CMK (cell line): ENCODE results near the genes NR4A1 and KRT5.

DNA sequence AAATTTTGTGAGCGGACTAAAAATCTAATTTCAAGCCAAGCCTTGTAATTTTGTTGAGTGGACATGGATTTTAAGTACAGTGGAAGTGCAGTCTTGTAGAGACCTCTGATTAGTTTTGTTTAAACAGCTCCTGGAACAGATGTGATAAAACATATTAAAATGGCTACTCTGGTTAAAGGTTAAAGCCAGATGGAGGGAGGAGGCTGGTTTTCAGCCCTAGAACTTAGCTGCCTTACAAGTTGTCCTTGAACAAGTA is 2.9 kb downstream of the ACVR1B start:
- RRBS: no CpG with 5 or more reads among the region's 1 CpG

- RRBS: 4% methylated on average over 10 of the region's 50 CpGs
Observed at GRCh38 chr12:52007401-52008440, 975 bp downstream of the TAMALIN start.

GRCh38 chr12:52022998-52023268 is 16.2 kb downstream of the TAMALIN start:
- RRBS: no CpG with 5 or more reads among the region's 17 CpGs

DNA sequence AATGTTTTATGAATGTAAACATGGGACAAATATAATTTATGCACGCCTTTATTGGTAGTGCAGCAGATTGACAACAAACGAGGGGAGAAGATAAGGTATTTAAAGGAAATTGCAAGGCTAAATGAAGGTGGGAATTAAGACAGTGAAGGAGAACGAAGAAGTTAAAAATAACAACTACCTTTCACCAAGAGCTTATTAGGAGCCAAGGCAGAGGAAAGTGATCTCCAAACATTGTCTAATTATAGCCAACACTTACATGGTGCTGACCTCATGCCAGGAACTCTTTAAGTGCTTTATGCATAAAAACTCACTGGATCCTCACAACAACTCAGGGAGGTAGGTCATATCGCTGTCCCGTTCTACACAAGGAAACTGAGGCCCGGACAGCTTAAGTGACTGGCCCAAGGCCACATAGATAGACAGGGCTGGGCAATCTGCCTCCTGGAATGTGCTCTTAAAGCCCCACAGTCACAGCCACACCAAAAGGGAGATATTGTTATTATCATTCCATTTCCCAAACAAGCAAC is 19.5 kb downstream of the TAMALIN start:
- RRBS: no CpG with 5 or more reads among the region's 6 CpGs

- RRBS: no CpG with 5 or more reads among the region's 9 CpGs
Observed at GRCh38 chr12:52026953-52027515, 20.3 kb downstream of the TAMALIN start.

GRCh38 chr12:52041632-52042298 is 9.5 kb upstream of the NR4A1 start:
- RRBS: no CpG with 5 or more reads among the region's 10 CpGs

- RRBS: no CpG with 5 or more reads among the region's 5 CpGs
Observed at GRCh38 chr12:52042581-52043055, 8.6 kb upstream of the NR4A1 start.

- RRBS: 93% methylated on average over 4 of the region's 28 CpGs
Observed at GRCh38 chr12:52043848-52044882, 7.1 kb upstream of the NR4A1 start.

DNA sequence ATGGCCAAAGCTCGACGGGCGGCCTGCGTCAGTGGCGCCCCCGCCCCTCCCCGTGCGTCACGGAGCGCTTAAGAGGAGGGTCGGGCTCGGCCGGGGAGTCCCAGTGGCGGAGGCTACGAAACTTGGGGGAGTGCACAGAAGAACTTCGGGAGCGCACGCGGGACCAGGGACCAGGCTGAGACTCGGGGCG is at the start of gene NR4A1:
Gene NR4A1, plus strand, starts transcription at position 97 of the 190 bp plus-strand sequence.
- RRBS: 2% methylated on average over 5 of the region's 21 CpGs

DNA sequence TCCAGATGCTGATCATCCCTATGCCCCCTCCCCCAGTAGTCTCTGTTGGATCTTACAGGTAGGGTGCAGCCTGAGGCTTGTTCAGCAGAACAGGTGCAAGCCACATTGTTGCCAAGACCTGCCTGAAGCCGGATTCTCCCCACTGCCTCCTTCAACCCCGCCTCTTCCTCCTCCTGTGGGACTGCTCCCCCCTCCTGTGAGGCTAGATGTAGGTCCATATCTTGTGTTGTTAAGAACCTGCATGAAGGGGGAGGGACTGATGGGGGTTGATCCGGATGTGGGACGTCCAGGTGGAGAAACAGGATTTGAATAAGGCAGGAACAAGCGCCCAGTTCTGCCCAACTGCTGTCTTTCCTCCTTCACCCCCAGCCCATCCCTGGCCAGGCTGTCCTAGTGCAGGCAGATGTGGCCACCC is 1.2 kb downstream of the NR4A1 start:
- RRBS: no CpG with 5 or more reads among the region's 5 CpGs

GRCh38 chr12:52059587-52060536 is 8.6 kb downstream of the NR4A1 start:
- RRBS: no CpG with 5 or more reads among the region's 12 CpGs

DNA sequence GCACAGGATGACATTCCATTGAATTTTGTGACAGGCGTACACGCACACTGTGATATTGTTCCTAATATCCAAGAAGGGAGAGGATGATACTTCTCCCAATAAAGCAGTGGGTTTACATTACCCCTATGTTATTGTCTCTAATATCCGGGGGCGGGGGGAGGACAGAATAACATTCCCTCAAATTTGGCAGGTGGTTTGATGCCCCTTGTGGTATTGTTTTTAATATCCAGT is 36.2 kb downstream of the SMIM41 start:
- RRBS: no CpG with 5 or more reads among the region's 4 CpGs

DNA sequence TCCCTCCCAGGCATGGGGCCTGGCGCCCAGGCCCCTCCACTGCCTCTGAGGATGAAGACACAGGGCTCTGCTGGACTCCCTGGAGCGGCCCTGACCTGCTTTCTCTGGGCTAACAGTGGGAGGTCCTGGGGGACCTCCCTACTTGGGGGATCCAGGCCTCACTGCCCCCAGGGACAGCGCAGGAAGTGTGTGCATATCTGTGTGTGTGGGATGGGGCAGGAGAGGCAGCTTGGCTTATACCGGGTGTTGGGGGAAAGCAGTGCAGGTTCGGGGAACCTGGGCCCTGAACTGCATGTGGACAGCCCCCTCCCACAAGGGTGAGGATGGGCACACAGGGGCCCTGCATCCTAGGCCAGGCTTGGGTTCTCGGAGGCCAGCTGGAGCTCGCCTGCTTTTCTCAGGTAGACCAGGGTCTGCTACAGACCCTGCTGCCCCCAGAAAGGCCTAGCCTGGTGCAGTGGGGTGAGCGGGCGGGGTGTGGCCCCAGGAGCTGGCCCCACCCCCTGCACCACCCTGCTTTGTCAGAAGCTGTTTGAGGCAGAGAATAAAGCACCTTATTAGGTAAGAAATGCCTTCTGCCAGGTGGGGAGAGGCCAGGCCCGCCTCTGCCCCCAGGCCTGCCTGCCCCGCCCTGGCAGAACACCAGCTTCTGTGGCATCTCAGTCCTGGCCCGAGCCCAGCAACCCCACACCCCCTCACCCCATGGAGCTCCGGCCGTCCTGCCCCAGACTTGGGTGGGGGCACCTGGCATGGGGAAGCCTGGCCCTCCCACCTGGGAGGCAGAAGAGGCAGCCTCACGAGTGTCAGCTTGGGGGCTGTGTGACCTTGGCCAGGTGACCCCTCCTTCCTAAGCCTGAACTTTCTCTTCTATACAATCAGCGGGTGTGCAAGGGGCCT is 43.4 kb downstream of the KRT80 start:
- RRBS: no CpG with 5 or more reads among the region's 16 CpGs

- RRBS: 12% methylated on average over 18 of the region's 68 CpGs
Observed at GRCh38 chr12:52151481-52152721, 39.9 kb downstream of the KRT80 start.

- RRBS: no CpG with 5 or more reads among the region's 8 CpGs
Observed at GRCh38 chr12:52170899-52171371, 20.9 kb downstream of the KRT80 start.

DNA sequence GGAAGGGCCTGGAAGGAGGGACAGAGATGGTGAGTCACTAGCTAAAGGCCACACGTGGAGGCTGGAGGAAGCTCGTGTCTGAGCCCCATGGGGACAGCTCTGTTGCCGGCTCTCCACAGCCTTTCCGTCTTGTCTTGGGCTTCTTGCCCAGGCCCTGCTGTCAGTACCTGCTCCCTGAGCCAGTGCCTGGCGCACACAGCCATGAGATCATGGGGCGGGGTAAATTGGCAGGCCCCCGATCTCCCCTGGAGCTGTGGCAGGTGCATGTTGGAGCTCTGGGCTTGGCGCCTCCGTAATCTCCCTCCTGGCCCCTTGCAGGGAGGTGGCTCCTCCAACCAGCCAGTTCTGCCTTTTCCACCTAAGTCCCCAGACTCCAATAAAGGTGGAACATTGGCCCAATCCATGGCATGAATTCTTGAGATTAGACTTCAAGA is 16.1 kb upstream of the KRT80 start:
- RRBS: no CpG with 5 or more reads among the region's 9 CpGs

- RRBS: no CpG with 5 or more reads among the region's 11 CpGs
Observed at GRCh38 chr12:52242900-52243797, 10.1 kb downstream of the KRT7 start.

GRCh38 chr12:52371177-52371589 is 3.9 kb upstream of the KRT85 start:
- RRBS: no CpG with 5 or more reads among the region's 11 CpGs

- RRBS: 86% methylated on average over 15 of the region's 39 CpGs
Observed at GRCh38 chr12:52519600-52520931, at the start of gene KRT5. Gene KRT5, minus strand, starts transcription at chr12:52520394.

DNA sequence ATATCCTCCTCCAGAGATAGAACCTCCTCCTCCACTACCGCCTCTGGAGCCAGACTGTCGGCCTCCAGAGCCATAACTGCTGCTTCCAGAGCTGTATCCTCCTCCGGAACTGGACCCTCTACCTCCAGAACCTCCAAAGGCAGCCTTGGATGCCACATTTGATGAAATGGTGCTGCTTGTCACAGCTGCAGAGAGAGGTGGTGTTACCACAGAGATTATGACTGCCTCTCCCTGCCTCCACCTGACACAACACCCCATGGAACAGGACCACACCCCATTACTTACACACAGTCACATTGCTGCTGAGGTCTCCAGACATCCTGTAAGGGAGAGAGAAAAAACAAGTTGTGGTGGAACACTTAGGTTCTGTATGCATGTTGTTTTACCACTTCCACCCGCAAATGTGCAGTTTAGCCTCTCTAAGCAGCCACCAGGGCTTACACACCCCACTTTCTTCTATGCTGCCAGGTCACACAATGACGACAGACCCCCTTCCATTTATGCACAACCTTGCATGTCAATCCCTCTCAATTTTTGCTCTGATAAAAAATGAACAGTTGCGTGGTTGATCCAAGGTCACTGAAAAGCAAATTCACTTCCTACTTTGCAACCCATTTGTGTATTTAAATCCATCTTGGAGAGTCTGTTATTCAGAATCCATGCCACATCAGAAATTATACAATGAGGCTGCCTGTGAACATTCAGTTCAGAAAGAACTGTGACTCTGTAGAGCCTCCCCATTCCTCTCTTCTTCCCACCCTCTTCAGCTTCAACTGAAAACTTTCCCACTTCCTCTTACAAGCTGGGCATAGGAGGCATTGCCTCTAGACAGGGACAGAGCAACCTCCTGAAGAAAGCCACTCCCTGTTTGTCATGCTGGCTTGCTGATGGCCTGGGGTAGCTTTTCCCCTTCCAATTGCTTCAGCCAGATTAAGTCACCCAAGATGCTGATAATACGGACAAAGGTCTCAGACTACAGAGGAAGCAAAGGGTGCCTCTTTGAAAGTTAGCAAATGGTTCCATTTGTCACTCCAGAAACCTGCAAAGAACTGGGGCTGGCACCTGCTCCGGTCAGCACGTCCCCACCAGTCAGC is 6.4 kb downstream of the KRT2 start:
- RRBS: 96% methylated on average over 2 of the region's 9 CpGs